Panc1 (cell line): ENCODE data around the gene C4orf19.

- RRBS, 2 experiments, result no CpG with 5 or more reads among the region's 1 CpG
Observed at GRCh38 chr4:25213179-25213770, 20.6 kb upstream of the PI4K2B start.

DNA sequence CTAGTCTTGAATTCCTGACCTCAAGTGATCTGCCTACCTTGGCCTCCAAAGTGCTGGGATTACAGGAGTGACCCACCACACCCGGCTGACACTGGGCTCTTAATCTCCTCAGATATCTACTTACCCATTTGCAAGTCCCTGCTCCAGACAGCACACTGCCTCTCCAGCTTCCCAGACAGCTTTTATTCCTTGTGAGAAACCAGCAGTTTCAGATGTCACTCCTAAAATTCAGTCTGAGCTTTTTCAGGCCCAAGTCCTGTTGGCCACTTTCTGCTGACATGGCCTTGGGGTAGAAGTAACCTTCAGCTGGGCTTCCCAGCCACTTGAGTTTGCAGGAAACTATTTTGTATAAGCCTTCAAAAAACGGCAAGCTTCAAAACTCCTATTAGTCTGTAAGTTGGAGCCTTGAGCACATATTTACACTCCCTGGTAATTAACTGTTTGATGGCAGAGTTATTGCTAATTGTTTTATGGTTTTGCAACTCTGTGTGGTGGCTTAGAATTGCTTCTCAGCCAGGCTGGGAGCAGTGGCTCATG, 86.6 kb upstream of the SLC34A2 start:
- RRBS, 2 experiments, result no CpG with 5 or more reads among the region's 2 CpGs

GRCh38 chr4:25682062-25682450, 26.4 kb downstream of the SLC34A2 start:
- RRBS, 2 experiments, result no CpG with 5 or more reads among the region's 2 CpGs

DNA sequence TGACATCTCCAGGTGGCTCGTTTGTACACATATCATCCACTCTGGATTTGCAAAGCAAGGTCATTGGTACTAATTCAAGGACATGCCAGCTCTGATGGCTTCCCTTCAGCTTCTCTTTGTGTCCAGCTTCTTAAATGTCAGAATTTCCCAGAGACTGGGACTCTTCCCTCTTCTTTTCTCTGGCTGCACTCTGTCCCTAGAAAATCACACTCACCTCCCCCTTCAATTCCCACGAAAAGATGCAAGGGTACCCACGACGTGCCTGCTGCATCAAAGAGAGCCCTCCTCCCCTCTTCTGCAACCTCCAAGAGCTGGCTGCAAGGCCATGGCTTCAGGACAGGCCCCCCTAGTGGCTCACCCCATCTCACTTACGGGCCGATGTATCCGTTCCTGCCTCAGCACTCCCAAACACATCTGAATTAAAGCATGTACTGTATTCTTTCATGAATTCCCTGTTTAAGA, 42.7 kb downstream of the SEL1L3 start:
- RRBS, 2 experiments, result no CpG with 5 or more reads among the region's 7 CpGs

DNA sequence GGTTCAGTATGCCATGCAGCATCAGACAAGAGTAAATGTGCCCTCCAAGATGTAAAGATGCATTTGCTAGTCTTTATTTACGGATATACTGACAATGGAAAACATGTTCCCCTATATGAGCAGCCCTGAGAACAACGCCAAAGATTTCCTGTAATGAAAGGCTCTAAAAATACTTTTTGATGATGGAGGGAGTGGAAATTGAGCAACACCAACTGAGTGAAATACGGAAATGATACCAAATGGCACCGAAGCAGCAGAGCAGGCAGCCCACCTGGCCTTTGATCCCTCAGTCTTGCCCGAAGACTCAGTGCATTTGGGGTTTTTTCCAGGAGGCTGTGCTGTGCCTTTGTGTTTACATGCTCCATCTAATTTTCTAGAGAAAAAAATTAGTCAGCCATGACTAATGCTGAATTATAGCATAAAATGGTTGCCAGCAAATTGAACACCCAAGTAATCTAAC, 169.9 kb upstream of the RBPJ start:
- RRBS, 2 experiments, result no CpG with 5 or more reads among the region's 5 CpGs

GRCh38 chr4:26238402-26239771, 81.9 kb upstream of the RBPJ start:
- RRBS, 2 experiments, result no CpG with 5 or more reads among the region's 16 CpGs

- RRBS, 2 experiments, result no CpG with 5 or more reads among the region's 41 CpGs
Observed at GRCh38 chr4:26319460-26319907, 1.3 kb upstream of the RBPJ start.

- RRBS, 2 experiments, result no CpG with 5 or more reads among the region's 3 CpGs
Observed at GRCh38 chr4:26576514-26576876, 7.4 kb upstream of the TBC1D19 start.

- RRBS, 2 experiments, result no CpG with 5 or more reads among the region's 3 CpGs
Observed at GRCh38 chr4:26858980-26859607, 1.5 kb upstream of the STIM2 start.

DNA sequence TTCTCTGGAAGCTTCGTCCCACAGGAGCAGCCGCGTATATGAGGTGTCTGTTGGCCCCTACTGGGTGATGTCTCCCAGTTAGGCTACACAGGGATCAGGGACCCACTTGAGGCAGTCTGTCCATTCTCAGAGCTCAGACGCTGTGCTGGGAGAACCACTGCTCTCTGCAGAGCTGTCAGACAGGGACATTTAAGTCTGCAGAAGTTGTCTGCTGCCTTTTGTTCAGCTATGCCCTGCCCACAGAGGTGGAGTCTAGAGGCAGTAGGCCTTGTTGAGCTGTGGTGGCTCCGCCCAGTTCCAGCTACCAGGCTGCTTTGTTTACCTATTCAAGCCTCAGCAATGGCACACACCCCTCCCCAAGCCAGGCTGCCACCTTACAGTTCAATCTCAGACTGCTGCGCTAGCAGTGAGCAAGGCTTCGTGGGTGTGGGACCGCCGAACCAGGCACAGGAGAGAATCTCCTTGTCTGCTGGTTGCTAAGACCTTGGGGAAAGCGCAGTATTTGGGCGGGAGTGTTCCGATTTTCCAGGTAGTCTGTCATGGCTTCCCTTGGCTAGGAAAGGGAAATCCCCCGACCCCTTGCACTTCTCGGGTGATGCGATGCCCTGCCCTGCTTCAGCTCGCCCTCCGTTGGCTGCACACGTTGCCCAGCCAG, 115.1 kb downstream of the STIM2 start:
- RRBS, 2 experiments, result no CpG with 5 or more reads among the region's 18 CpGs

GRCh38 chr4:26992573-26993164, 132.0 kb downstream of the STIM2 start:
- RRBS, 2 experiments, result no CpG with 5 or more reads among the region's 3 CpGs

GRCh38 chr4:30789147-30789691, 69.0 kb downstream of the PCDH7 start:
- RRBS, 2 experiments, result no CpG with 5 or more reads among the region's 2 CpGs

- RRBS, 2 experiments, result no CpG with 5 or more reads among the region's 2 CpGs
Observed at GRCh38 chr4:30808140-30808665, 88.0 kb downstream of the PCDH7 start.

GRCh38 chr4:31021408-31021628, 301.1 kb downstream of the PCDH7 start:
- RRBS, 2 experiments, result no CpG with 5 or more reads among the region's 1 CpG

- RRBS, 2 experiments, result no CpG with 5 or more reads among the region's 3 CpGs
Observed at GRCh38 chr4:31248794-31248993, 528.5 kb downstream of the PCDH7 start.

GRCh38 chr4:36278722-36279316, 2.6 kb upstream of the DTHD1 start:
- RRBS, 2 experiments, result no CpG with 5 or more reads among the region's 2 CpGs

- RRBS, 2 experiments, result no CpG with 5 or more reads among the region's 3 CpGs
Observed at GRCh38 chr4:37428411-37428932, 25.3 kb upstream of the C4orf19 start.

- RRBS, 2 experiments, result under 1 to 7% methylated on average over 17 to 21 of the region's 55 CpGs
Observed at GRCh38 chr4:37453725-37454193, at the start of gene C4orf19. C4orf19 (plus strand) TSS chr4:37453925.

GRCh38 chr4:37463484-37463894, 9.8 kb downstream of the C4orf19 start:
- RRBS, 2 experiments, result no CpG with 5 or more reads among the region's 1 CpG

DNA sequence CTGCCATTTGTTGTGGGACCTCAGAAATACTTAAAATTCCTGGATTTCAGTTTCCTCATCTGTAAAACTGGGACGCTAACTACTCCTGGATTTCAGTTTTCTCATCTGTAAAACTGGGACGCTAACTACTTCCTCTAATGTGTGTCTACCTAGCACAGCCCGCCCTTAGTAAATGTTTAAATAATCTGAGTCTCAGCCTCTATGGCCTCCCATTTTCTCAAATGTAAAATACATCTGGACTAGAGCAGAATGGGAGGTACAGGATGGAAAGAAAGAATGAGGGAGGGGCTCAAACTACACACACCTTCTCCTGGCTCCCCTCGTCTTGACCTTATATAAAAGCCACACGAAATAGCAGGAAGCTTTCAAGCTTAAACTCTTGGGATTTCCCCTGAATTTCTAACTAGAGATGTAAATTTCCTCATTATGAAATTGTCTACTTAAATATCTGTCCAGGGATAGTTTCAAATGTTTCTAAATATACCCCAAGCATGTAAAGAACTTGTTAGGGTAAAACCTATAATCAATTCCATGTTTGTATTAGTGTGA, 10.7 kb downstream of the C4orf19 start:
- RRBS, 2 experiments, result no CpG with 5 or more reads among the region's 5 CpGs